ENCODE measurements around the genes PRL and GPLD1.

DNA sequence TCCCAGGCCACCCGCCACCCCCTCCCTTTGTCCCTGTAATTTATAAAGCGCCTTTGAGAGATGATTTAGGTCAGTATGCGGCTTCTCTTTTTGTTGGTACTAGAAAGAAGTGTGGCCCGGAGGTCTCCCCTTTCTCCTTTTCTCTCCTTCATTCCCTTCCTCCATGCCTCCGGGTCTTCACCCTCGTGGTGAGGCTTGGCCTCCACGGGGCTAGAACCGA is 2.4 kb downstream of the E2F3 start:
- PRO-cap, 2 experiments = no peak in any of the 2 experiments

DNA sequence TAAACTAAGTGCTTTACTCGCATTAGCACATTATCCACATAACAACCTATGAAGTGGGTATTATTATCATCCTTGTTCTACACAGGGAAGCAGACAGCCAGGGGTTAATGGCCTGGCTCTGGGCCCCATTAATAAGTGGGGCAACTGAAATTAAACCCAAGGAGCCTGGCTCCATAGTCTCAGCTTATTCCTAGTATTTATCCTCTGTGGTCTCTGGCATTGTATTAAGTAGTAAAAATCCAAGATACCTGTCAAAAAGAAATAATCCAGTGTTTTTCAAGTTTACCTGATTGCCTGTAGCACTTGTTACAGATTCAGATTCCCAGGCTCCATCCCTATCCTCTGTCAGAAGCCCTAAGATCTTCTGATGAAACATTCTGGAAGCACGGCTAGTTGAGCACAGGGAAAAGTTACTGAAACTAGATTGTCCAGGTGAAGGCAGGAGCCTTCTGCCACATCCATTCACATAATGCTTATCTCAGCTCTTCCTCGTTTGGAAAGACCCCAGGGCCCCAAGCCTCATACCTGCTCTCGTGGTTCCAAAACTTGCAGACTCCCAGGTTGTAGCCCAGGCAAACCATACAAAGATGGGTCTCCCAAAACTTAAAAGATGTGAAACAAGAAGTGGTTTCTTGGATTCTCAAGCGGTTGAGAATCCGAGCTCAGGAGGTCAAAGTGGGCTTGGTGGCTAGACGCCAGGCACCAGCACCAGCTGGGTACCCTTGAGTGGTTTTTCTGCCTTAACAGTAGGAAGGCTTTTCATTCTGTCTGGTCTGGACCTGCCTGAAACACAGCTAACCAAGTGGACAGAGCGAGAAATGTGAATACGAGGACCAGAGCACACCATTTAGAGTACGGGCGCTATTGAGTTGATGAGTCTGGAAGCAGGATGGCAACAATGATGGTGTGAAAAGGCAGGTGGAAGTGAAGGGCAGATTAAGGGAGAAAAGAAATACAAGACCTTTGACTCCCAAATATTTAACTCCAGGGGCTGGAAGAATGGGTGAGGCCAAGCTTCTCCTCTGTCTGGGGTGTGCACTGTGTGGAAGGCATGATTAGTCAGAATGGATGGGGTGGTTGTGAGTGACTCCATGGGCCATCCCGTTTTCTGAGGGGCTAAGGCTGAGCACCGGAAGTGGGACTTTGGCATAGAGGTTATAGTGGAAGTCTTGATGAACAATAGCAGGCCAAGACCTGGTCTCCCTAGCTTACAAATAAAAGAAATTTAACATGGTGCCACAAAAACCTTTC is 11.7 kb downstream of the E2F3 start:
- PRO-cap, 2 experiments = no peak in any of the 2 experiments

GRCh38 chr6:20600823-20601930 is 66.9 kb downstream of the CDKAL1 start:
- PRO-cap, 2 experiments = no peak in any of the 2 experiments

- PRO-cap, 2 experiments = no peak in any of the 2 experiments
These were observed 345.2 kb downstream of the CDKAL1 start for GRCh38 chr6:20879373-20879854.

GRCh38 chr6:21186063-21186369 is 407.5 kb upstream of the SOX4 start:
- PRO-cap, 2 experiments = no peak in any of the 2 experiments

DNA sequence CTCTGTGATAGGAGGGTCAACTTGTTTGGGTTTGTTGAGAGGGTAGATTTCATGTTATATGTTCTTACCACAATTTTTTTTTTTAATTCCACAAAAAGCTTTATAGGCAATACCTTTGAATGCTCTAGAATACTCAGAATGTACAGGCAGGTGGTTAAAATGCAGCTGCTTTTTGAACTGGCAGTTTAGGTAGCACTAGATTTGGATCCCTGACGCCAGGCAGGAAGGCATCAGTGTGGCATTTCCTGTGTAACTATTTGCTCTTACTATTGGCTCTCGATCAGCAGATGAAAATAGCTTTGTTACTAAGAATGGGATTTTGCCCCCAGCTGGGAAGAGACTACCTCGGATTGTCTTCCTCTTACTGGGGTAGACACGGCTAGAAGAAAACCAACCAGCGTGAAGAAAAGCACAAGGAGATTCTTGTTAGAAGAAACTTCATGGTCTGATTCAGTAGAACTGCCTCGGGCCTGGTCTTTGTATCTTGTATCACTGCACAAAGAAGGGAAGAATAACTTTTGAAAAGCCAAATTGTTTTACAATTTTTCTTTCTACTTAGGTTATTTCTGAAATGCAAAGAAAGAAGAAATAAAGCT is 404.7 kb upstream of the SOX4 start:
- PRO-cap, 2 experiments = no peak in any of the 2 experiments

- PRO-cap, 2 experiments = no peak in any of the 2 experiments
These were observed 5.3 kb upstream of the SOX4 start for GRCh38 chr6:21588013-21588840.

DNA sequence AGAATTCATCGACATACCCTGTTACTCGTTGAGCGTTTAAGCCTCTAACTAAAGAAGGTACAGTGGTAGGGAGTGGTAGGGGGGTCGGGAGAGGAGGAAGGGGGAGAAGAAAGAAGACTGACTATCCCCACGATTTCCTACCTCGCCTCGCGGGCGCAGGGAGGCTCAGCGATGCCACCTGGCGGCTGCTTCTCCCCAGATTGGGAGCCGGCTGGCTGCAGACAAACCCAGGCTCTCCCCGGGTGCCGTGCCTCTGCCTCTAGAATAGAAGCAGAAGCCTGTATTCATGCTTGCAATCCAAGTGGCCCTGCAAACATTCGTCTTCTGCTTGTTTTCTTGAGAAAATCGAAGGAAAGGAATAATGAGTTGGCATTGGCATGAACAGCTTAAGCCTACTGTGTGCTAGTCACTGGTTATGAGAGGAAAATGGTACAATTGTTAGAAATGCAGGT is 4.3 kb upstream of the SOX4 start:
- PRO-cap, 2 experiments = no peak in any of the 2 experiments

- PRO-cap, 2 experiments = no peak in any of the 2 experiments
These were observed 70.8 kb downstream of the SOX4 start for GRCh38 chr6:21663887-21665154.

DNA sequence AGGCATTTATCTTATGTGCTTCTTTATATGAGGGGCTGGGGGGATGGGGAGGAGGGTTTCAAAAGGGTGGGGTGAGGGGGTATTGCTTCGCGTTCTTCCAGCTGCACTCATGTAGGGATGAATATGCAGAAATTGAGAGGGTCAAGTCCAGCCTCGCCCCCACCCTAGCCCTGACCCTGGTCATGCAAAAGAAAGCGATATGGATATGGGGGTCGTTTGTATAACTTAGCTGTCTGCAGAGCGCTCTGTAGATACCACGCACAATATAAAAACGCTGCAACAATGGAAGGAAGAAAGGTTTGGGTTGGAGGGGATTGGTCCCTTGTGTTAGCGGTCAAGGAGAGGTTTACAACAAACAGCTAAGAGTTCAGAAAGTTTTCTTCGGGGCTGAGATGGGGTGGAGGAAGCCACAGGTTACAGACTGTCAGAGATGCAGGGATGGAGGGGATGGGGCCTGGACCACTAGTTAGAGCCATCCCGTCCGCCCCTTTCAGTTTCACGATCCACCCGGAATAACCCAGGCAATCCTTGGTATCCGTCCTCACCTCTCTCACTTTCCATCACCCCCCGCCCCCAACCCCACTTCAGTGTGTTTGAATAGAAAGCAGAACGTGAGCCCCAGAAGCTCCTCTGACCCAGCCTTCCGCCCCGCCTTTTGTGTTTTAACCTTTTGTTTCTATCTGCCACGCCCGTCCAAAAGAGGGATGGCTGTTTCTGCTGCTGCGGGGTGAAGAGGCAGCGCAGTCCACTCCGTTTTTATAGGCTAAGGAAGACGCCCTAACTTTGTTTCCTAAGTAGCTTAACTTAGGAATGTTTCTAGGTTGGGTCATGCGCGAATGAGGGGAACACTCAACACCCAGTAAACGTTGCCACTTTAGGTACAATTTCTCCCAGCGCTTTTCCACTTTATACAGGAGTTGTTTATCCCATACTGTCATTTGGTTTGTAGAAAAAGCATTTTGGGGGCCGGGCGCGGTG is 73.6 kb downstream of the SOX4 start:
- PRO-cap, 2 experiments = no peak in any of the 2 experiments

GRCh38 chr6:21844907-21845527 is 251.5 kb downstream of the SOX4 start:
- PRO-cap, 2 experiments = no peak in any of the 2 experiments

- PRO-cap, 2 experiments = no peak in any of the 2 experiments
These were observed 262.5 kb downstream of the SOX4 start for GRCh38 chr6:21855730-21856777.

DNA sequence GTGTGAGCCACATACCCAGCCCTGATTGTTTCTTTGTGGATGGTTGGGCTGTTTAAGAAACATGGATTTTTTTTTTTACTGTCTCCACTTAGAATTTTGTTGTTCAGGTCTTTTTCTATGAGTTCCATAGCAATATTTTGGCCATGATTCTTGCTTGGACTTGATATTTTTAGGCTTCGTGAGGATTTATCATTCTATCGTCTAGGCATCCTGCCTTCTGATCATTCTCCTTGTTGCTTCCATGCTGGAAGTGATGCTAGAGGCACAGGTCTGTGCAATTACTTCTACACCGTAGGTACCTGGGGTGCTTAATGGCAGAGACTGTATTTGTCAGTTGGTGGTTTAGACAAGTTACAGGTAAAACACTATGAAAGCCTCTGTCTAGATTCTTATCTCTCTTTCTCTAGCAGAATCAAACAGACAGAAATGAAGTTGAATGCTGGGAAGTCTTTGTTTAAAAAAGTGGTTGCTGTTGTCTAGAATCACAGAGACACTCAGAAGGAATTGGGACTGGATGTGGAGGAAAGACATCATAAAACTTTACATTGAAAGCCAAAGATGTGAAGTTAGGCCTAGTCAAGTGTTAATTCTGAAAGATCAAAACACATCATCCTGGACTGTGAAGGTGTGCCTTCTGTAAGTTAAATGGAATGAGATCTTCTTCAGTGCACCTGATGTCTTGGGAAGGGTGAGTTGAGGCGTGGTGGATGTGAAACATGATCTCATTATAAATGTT is 290.0 kb downstream of the SOX4 start:
- PRO-cap, 2 experiments = no peak in any of the 2 experiments

GRCh38 chr6:22296752-22297216 is at the start of gene PRL:
Gene PRL, minus strand, starts transcription at chr6:22297036.
- PRO-cap, 2 experiments = no peak in any of the 2 experiments

GRCh38 chr6:22827886-22828858 is 258.8 kb downstream of the HDGFL1 start:
- PRO-cap, 2 experiments = no peak in any of the 2 experiments

DNA sequence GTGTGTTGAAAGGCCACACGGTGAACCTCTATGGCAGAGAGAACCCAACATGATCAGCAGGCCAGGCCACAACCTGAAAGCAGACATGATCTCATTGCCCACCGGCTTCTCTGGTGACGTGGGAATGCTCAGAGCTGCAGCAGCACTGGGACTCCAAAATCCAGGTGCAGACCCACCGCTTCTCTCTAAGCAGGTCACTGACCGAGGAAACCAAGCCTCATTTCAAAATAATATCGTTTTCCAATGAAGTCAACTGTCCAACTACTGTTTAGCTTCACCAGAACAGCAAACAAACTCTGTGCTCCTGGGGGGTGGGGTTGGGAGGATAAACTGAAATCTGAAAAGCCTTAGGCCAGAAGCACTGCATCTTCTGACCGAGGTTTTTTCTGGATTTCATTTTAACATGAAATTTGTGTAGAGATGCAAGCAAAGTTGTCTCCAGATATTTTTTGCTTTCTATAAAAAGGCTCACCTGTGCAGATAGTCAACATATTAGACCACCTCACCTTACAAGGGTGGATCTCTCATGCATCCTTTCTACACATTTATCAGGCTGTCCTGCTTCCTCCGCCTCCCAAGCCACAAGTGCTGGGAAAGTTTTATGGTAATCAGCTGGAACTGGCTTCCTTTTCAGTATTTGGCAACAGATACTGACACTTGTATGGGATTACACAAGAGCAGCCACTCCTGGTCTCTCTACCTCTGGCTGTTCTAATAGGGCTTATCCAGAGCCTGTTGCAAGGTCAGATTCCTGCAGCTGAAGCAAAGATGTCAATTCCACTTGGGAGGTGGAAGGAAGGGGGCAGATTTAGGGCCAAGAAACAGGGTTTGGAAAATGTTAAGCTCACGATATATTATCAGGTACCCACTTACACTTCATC is at the start of gene GPLD1:
GPLD1 (minus strand) TSS at position 154 of the 881 bp plus-strand sequence.
- PRO-cap, 2 experiments = no peak in any of the 2 experiments

GRCh38 chr6:24568640-24569091 is 73.9 kb downstream of the ALDH5A1 start:
- PRO-cap, 2 experiments = no peak in any of the 2 experiments

- PRO-cap, 2 experiments = no peak in any of the 2 experiments
These were observed 61.6 kb downstream of the KIAA0319 start for GRCh38 chr6:24584421-24584800.

- PRO-cap, 2 experiments = no peak in any of the 2 experiments
These were observed 32.0 kb downstream of the KIAA0319 start for GRCh38 chr6:24613788-24614582.

DNA sequence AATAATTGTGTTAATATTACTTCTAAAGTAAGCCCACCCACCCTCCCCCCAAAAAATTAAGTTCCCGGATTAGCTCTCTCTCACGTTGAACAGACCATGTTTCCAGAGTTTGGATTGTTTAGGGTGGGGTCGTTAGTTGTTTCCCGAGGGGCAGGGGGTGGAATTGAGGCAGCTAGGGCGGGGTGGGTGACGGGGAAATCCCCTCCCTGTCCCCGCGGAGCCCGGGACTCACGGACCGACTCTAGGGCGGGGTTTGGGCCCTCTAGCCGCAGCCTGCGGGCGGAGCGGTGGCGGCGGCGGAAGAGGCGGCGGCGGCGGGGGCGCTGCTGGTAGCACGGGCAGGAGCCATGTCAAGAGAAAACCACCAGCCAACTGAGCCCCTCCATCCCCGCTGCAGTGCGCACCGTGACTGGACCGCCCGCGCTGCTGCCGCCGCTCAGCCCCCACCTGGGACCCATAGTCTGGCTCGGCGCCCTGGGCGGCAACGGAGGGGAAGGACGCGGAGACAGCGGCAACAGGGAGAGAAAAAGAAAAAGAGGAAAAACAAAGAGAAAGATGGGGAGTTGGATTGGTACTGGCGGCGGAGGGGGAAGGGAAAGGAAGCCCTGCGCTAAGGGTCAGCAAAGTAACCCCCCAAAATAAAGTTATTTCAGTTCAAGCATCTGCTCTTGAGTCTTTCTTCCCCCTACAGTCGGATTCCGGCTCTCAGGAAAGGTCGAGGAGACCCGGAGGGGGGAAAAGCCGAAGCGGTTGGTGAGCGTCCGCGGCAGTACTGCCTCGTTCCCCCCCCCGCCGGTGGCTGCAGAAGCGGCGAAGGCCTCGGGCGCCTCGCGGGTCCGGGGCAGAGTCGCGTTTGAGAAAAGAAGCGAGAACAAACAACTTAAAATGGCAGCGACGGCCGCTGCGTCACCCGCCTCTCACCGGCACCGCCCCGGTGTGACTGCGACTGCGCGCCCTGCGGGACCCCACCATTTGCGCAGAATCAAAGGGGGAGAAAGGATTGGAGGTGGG is 1.3 kb upstream of the C6orf62 start:
- PRO-cap, 2 experiments = peak in 2 of 2 experiments; most common plus-strand start position 271 of the sequence (in 2); most common minus-strand start position 855 of the sequence (in 2)

Measured in Metastatic Liver Carcinoma in the Adrenal Gland (tissue), 2 donors.